SJSA1 (cell line): Measurements from ENCODE around the gene SAMSN1.

DNA sequence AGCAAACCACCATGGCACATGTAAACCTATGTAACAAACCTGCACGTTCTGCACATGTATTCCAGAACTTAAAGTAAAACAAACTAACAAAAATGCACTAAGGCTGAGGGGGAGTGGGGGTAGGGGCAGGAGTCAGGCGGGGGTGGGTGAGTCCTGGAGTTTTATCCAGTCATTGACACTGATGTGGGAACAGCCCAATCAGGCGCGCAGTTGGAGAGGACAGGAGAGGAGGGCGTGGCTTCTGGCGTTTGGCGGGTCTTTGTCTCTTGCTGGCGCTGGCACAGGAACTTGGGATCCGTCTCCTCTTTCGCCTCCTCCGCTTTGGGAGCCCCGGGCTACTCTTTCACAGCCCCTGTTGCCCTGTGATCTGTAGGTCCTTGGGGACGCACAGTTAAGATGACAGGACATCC, 4968.0 kb upstream of the TPTE start:
- RAMPAGE, long total RNA, result no peak

GRCh38 chr21:8253907-8254604, 2267.3 kb upstream of the TPTE start:
- RAMPAGE, long total RNA, result no peak

DNA sequence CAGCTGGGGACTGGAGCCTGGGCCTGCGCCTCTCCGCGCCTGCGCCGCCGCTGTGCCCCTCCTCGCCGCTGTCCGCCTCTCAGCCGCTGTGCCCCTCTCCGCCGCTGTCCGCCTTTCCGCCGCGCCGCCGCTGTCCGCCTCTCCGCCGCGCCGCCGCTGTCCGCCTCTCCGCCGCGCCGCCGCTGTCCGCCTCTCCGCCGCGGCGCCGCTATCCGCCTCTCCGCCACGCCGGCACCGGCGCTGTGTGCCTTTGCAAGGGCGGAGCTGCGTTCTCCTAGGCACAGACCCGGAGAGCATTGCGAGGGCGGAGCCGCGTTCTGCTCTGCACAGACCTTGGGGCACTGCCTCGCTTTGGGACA, 1869.7 kb upstream of the TPTE start:
- RAMPAGE, long total RNA, result no peak

DNA sequence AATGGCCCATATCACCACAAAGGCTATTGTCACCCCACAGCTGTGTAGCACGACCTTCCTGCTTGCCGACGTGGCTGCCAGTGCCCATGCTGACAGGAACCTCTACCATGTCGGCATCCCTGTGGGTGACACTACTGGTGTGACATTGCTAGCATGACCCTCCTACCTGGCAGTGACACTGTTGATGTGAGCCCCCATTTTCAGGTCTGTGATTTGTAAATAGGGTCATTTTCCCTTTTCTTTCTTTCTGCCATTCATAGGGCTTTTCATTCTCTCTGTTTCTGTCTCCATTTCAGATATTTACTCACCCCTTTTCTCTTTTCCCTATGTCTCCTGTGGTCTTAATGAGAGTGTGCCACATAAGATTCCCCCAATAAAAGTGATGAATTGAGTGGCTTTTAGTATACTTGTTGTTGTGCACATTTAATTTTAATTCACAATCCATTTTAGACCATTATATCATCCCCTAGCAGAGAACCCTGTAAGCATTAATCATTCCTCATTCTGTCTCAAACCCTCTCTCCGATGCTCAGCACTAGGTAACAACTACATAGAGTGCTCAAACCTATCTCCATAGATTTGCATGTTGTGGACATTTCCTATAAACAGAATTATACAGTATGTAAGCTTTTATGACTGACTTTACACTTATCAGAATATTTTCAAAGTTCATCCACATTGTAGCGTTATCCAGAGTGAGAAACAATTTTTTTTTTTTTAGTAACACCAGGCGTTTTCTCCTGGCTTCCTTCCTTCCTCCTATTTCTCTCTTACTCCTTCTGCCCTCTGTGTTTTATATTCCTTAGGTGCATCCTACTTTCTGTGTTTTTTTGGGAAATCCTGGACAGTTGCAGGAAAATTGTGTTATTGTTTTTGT, 1528.2 kb upstream of the TPTE start:
- RAMPAGE, long total RNA, result no peak

GRCh38 chr21:9837680-9838246, 683.6 kb upstream of the TPTE start:
- RAMPAGE, long total RNA, result no peak

DNA sequence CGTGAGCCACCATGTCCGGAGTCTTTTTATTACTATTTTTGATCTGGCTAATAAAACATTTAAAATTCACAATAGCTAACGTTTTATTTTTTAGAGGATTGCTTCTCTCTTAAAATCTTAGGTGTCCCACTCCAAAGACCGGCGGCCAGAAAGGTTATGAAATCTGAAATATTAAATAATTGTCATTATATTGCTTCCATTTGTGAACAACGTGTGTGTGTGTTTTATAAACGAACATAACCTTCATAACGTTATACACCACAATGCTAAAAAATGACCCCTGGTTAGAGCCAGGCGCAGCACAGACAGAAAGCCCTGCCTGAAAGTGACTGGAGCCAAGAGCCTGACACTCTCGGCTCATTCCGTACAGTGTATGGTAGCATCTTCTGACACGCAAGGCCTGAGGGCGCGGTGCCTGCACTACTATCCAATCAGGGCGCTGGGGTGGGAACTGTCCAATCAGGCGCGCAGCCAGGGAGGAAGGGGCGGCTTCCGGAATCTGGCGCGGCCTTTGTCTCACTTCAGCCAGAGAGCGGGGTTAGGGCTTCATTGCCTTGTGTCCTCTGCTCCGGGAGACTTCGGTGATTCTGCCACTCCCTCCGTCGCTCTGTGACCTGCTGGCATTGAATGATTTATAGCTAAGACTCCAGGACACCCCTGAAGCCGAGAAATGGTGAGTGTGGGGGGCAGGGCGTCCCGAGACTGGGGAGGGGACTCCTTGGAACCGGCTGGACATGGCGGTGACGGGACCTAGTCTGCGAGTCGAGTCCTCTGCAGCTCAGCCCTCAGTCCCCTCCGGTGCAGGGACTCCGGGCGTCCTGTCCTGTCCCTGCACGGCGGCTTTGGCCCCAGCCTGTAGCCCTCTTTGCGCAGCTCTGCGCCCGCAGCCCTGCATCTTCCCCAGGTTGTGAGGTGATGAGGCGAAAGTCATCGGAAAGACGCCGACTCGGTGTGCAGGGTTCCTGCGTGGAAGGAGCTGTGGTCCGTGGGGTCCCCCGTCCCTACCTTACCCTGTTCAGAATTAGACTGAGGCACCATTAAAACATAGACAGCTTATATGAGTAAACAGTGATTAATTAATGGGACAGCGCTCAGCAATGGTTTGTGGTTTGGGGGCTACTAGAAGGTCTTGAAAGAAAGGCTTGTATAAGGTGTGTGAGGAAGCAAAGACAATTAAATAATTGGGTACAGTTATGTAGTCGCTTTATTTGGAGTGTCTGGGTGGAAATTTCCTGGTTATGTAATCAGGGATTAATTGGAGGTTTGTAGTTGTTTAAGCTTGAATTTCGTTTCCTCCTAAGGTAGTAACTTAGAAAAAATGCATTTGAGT, 183.4 kb downstream of the LIPI start:
- RAMPAGE, long total RNA, result no peak

DNA sequence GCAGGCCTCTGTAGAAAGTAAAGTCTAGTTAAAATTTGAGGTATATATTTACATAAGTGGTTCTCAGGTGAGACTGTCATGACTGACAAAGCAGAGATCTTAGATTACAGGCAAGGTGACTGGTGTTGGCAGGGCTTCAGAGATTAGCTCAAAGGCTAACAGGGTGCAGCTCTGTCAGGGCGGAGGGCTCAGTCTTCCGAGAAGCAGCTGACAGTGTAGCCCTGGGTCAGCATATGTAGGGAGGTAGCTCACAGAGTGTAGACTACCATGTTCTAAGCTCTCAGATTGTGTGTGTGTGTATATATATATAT, 54.7 kb downstream of the RBM11 start:
- RAMPAGE, long total RNA, result no peak

DNA sequence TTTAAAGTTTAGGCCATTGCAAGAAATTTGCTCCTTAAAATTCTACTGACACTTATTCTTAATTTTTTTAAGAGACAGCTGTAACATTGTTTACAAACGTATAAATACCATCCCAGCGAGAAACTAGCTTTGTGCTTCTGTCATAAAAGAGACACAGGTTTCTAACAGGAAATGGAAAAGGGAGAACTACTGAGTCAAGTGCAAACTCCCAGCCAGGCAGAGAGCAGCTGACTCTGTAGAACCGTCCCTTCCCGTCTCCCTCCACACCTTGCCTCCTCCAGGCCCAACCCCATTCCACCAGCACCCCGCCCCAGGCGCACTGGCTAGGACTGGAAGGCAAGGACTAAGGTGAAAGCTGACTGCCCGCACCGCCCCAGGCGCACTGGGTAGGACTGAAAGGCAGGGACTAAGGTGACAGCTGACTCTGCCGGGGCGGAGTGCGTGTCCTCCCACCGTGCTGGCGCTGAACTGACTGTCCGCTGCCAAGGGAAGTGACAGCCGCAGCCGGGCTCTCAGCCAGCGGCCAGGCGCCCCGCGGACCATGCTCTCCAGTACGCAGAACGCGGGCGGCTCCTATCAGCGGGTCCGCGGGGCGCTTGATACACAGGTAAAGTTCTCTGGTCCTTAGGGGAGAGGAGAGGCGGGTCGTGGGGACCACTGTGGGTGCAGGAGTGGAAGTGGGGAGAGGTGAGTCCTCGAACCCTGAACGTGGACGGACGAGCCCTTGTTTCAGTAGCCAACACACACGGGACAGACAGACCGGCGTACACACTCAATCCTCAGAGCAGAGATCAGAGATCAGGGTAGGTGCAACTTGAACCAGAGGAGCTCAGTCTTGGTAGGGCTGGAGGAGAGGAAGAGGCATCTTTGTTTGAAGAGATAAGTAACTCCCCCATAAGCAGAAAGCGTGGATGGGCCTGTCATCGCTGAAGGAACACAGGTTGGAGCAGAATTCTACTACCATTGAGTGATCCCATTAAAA, 57.9 kb downstream of the RBM11 start:
- RAMPAGE, long total RNA, result no peak

DNA sequence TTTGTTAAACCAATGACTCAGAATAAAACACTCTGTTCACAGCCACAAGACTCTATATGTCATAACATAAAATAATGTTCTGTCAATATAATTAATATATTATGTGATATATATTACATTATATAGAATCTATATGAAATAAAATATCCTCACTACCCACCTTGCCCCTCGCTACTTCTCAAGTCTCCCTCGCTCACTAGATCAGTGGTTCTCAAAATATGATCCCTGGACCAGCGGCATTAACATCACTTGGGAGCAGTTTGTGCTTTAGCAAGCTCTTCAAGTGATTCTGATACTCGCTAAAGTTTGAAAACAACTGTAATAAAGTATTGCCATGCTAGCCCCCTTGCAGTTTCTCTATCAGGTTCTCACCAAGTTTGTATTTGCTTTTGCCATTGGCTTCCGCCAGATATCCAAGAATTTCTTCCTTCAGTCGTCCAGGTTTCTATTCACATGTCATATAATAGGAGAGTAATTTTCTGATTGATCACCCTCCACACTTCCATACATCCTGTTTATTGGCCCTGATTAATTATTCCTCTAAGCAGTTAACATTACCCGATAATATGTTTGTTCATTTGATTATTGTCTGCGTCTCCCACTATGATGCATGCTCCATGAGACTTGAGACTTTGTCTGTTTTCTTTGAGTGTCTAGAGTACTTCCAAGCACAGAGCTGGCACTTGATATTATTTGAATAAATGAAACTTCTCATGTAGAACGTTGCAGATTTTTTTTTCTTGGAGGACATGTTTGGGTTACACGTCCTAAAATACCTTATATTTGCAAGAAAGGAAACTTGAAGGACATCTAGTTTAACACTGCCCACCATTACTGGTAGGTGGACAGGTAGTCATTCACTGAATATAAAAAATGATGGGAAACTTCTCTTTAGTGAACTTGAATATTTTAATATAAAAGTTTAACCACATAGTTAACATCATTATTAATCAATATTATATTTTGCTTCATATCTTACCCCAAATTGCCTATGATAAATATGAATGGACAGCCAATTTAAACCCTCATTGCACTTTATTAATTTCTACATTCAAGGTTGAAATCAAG, 28.1 kb downstream of the SAMSN1 start:
- RAMPAGE, long total RNA, result no peak

DNA sequence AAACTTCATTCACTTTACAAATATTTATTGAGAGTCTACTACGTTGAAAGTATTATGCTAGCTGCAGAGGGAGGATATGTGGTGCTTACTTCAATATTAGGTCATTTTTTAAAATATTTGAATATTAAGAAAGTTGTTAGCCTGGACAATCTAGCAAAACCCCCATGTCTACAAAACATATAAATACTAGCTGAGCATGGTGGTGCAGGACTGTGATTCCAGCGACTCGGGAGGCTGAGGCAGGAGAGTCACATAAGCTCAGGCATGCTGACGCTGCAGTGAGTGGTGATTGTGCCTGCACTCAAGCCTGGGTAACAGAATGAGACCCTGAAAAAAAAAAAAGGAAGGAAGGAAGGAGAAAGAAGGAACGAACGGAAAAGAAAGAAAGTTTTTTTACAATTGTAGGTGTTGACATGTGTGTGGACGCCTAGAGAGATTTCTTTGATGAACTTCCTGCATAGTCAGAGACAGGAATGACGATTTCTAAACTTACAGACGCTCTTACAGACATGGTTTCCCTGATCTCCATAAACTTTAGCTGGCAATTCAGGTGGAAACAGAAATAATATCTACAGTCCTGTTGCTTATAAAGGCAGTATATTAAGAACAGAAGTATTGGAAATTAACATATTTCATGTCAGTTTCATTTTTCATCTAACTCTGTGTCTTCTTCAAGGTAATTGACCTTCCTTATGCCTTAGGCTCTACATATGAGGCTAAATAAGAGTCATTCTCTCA, 4.3 kb downstream of the SAMSN1 start:
- RAMPAGE, long total RNA, result no peak

- RAMPAGE, long total RNA, result no peak
These were observed at the start of gene SAMSN1 for GRCh38 chr21:14545673-14546747. TSS of gene SAMSN1 (minus strand) at chr21:14546315.

DNA sequence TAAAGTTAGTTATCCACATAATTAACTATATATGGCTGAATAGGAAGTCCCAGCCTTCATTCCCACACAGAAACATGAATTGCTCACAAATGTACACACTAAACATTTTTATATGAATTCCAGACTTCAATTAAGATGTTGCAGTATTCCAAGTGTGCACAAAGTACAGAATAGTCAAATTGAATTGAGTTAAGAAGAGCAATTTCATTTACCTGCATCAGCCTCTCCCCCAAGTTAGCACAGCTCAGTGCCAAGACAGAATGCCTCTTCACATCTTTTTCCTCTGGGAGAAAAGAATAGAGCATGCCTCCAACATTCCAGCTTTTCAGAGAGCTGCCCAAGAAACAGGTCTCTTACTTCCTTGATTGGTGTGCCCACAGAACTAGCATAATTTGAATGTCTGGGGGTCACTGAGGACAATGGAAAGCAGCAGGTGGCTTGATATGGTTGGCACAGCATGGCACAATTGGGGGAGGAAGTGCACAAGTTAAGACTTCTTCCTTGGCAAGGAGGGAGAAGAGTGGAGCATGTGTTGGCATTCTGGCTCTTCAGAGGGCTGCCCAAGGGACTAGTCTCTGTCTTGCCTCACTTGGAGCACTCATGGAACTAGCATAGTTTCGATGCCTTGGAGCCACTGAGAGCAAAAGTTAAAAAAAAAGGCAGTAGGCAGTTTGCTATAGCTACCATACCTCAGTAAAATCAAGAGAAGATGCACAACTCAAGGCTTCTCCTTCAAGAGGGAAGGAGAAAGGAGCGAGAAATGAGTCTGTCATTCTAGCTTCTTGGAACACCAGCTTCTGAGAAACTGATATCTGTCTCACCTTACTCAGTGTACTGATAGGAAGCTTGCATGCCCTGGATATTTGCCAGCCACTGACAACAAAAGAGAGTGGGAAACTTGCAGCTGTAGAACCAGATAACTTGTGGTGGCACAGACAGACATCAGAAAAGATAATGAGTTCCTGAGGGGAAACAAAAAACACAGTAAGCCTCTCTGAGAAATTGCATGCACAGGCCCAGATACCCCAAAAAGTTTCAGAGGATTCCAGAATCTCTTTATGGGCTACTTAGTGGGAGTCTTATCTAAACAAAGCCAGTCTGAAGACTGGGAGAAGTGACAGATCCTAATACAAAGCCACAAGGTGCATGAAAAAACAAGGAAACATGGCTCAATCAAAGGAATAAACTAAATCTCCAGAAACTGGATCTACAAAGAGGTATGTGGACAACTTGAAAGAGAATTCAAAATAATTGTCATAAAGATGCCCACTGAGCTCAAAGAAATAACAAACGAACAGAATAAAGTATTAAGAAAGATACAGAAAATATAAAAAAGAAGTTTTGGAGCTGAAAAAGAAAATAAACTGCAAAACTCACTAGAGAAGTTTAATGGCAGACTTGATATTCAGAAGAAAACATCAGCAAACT, 207.5 kb upstream of the SAMSN1 start:
- RAMPAGE, long total RNA, result no peak

DNA sequence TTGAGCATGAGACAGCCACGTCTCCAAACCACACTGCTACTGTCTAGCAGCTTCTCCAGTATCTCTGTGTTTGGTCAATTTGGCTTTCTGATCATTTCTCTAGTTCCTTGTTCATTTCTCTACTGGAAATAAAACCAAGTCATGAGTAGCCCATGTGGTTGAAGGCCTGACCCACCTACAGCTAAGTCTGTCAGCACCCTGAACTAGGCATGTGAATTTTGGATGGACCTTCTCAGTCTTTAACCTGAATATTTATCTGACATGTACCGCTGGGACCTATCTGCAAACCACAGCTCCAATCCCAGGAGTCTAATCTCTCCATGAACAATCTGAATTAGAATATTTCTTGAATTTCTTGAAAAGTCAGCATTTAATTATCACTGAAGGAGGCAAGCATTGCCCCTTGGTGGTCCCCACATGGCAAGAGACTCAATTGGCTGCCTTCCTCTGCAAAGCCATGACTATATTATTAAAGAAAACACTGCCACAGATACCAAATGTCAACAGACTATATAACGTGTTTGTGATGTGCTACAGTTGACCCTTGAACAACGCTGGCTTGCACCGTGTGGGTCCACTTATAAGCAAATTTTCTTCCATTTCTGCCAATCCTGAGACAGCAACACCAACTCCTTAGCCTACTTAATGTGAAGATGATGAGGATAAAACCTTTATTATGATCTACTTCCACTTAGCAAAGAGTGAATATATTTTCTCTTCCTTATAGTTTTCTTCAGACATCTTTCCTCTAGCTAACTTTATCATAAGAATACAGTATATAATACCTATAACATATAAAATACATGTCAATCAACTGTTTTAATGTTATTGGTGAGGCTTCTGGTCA, 66.6 kb downstream of the NRIP1 start:
- RAMPAGE, long total RNA, result no peak

- RAMPAGE, long total RNA, result no peak
These were observed 50.8 kb downstream of the NRIP1 start for GRCh38 chr21:15013811-15014668.

GRCh38 chr21:15045633-15046464, 19.0 kb downstream of the NRIP1 start:
- RAMPAGE, long total RNA, result no peak

DNA sequence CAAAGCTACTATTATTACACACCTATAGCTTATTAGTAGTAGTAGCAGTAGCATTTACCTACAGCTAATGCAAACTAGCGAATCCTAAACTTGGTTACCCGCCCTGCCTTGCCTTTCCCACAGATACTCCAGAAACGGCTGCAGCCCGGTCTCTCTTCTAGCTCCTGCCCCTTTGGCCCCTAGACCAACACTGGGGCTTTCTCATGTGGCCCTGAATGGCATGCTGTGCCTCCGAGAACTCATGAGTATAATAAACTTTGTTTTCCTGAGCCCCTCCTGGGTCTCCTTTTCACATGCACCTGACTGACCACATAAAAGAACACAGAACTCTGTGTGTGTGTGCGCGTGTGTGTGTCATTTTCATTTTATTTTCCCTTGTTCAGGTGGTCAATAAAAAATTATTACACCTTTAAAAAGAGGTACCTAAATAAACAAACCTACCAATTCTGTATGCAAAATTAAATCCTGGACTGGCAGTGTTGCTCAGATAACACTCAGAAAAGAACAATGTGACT, 13.8 kb downstream of the NRIP1 start:
- RAMPAGE, long total RNA, result no peak

DNA sequence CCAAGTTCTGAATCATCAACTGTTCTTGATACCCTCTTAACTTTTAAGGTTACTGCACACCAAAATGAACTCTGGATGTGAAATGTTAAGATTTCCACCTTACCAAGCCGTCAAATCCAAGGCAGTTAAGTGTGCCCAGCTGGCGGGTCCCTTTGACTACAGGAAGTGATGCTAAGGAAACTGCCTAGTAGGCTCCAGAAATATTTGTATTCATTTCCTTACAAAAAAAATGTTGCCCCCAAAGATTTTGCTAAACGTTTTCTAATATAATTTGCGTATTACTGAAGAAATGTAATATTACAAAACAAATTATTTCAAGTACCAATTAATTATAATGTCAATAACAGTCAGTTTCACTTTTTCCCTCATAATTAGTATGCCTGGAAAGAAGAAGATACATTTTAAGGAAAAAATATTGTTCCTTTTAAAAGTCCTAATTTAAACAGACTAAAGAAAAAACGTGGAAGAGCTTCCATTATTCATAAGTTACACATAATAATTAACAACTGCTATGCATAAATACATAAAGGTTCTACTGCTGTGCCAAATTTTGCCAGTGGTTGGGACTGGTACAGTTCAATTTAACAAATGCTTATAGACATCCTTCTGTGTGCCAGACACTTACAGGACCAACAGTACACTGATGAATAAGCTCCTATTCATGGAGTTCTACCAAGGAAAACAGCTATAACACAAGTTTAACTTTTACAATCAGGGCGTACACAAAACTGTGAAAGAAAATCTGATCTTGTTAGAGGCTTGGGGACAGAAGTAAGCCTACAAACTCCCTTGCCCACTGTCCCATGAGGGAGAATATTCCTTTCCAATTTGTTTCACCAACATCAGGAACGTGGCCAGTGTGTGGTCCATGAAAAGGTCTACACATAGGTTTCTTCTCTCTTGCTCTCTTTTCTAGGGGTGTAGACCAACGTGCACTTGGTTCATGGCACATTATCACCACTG, 10.4 kb downstream of the NRIP1 start:
- RAMPAGE, long total RNA, result no peak

- RAMPAGE, long total RNA, result no peak
These were observed 5.6 kb downstream of the NRIP1 start for GRCh38 chr21:15059038-15059839.

GRCh38 chr21:15060499-15061639, 3.9 kb downstream of the NRIP1 start:
- RAMPAGE, long total RNA, result no peak

DNA sequence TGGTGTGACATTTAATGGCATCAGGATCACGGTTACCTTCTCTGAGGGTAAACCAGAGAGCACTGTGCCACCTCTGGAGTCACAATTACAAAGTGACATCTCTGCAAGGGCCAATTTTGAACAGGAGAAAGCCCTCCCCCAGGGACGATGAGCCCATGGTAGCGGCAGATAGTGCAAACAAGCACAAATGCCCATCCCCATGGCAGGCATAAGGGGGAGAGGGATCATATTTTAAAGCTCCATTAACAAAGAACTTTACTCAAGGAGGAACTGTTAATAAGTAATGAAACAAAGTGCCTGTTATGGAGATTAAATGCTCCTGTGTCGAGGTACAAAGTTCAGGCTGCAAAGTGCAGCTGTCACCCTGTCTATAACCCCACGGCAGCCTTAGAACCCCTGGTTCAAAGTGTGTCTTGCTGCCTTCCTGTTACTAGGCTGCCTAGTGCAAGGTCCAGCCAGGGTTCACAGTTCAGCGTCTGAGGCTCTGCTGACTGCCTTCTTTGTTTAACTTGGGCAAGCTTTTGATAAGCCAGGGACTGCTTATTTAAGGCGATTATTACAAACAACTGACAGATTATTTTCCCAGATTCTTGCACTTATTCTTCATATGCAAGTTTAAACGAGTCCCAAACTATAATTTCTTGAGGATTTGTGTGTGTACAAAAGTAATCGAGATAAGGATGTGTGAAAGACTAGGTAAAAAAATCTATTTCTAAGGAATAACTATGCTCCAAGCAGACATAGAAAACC, 75.7 kb upstream of the NRIP1 start:
- RAMPAGE, long total RNA, result no peak